ENCODE measurements around the genes STEAP4 and ERVW-1.

DNA sequence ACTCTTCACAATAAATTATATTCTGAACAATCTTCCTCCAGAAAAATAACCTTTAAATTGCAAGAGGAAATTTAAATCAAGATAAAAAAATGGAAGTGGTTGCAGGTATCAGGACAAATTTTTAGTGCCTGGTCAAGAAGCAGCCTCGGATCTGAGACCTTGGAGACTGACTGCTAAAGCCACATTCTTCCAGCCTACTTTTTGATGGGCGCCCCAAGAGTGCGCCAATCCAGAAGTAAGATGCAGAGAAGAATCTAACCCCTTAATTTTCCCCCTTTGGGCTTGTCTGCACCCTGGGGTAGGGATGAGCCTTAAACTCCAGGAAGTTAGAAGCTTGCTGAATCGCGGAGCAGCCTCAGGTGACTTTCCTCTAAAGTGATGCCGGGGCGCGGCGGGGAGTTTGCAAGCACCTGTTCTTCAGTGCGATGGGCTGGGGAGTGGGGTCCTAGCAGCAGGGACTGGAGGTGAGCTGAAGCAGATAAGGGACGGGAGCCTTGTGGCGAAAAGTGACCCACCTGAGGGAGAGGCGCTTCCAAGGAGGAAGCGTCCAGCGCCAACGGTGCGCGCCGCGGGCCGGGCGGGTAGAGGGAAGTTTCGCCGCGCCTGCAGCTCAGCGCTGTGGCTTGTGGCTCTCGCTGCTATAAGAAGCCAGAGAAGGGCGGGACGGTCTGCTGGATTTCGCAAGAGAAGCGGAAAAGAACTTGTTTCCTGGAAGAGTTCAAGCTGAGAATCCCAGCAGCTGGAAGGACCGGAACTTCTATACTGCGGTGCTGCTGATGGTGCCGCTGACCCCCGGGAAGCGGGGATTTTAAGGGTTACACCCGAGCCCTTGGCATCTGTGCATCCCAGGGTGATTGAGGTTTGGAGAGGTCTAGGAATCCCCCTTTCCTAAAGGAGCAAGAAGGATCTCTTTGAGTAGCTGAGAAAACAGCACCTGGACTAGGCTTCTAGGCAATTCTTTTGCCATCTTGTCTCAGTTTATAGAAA is at the start of gene STEAP4:
Gene STEAP4, minus strand, starts transcription at position 618 of the 987 bp plus-strand sequence.
- RAMPAGE, long total RNA = start-site peak on the minus strand centred at position 616 of the sequence, 9 bp wide, 12 and 8 reads in 2 replicates
- RRBS = no CpG with 5 or more reads among the region's 37 CpGs

DNA sequence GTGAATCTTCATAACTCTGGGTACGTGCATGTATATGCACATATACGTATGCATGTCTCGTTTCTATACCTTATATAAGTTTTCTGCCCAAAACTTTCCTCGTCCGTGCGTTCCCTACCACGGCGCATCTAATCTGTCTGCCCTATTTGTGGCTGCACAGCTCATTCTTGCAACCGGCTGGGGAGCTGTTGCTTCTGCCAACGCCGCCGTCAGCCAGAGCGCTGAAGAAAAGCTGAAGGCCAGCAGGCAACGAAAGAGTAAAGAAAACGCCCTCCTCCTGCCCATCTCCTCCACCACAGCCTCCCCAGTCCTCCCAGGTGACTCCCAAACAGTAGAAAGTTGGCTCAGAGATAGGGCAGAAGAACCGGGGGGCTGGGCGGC is 700 bp upstream of the ZNF804B start:
- RAMPAGE, long total RNA = no peak
- RRBS = no CpG with 5 or more reads among the region's 17 CpGs

DNA sequence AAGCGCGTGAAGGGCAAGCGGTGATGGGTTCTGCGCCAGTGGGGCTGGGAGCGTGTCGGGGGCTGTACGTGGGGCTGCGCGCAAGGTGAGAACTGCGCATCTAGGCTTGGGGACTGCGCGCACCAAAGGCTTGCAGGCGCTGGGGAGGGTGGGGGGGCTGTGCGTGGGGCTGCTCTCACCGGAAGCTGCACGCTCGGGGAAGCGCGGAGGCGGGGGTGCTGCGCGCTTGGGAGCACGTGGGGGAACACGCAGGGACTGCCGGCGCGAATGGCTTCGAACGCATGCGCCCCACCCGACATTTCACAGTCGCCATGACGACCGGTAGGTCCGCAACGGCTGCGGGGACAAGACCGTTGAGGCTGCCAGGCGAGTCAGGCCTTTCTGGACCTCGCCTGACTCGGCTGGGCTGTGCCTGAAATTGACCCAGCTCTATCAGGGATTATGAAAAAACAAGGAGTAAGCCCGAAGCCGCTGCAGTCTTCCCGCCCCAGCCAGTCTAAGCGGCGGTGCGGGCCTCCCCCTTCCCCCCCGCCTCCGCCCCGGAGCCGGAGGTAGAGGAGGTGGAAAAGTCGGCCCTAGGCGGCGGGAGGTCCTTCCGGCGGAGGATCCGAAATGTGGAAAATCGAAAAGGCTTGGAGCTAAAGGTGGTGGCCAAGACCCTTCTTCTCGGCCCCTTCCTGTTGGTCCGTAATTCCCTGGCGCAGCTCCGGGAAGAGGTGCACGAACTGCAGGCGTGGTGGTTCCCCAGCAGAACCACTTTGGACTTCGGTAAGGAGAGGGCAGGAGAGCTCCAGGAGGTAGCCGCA is 35.0 kb upstream of the STEAP1 start:
- RAMPAGE, long total RNA = no peak
- RRBS = 3% methylated on average over 12 of the region's 66 CpGs

DNA sequence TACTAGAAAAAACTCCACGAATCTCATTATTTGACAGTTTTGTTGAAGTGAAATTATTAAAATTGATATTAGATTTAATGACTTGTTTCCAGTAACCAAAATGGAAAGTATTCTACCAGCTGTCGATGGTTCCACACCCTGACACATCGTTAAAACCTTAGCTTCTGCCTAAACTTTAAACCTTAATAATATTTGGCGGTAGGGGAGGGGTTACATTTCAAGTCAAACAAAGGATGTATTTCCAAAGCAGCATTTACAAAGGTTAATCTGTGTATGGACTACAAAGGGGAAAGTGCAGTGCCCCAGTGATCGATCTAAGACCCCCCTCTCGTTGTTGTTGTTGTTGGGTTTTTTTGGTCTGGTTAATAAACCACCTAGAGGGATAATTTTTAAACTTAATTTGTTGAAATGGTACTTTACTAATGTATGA is 1.1 kb upstream of the STEAP2 start:
- RAMPAGE, long total RNA = no peak
- RRBS = no CpG with 5 or more reads among the region's 6 CpGs

GRCh38 chr7:90210895-90211436 is 574 bp upstream of the STEAP2 start:
- RAMPAGE, long total RNA = no peak
- RRBS = no CpG with 5 or more reads among the region's 15 CpGs

GRCh38 chr7:90216258-90216881 is 4.8 kb downstream of the STEAP2 start:
- RAMPAGE, long total RNA = no peak
- RRBS = no CpG with 5 or more reads among the region's 8 CpGs

- RAMPAGE, long total RNA = no peak
- RRBS = no CpG with 5 or more reads among the region's 1 CpG
Measured at GRCh38 chr7:90242411-90242912, 2.5 kb upstream of the CFAP69 start.

GRCh38 chr7:90596735-90597075 is 584 bp downstream of the CDK14 start:
- RAMPAGE, long total RNA = no peak
- RRBS = 0% methylated on average over 1 of the region's 28 CpGs

- RAMPAGE, long total RNA = no peak
- RRBS = no CpG with 5 or more reads among the region's 4 CpGs
Measured at GRCh38 chr7:90777101-90777580, 181.0 kb downstream of the CDK14 start.

GRCh38 chr7:91265109-91265818 is 1.0 kb downstream of the FZD1 start:
- RAMPAGE, long total RNA = no peak
- RRBS = 1% methylated on average over 11 of the region's 67 CpGs

DNA sequence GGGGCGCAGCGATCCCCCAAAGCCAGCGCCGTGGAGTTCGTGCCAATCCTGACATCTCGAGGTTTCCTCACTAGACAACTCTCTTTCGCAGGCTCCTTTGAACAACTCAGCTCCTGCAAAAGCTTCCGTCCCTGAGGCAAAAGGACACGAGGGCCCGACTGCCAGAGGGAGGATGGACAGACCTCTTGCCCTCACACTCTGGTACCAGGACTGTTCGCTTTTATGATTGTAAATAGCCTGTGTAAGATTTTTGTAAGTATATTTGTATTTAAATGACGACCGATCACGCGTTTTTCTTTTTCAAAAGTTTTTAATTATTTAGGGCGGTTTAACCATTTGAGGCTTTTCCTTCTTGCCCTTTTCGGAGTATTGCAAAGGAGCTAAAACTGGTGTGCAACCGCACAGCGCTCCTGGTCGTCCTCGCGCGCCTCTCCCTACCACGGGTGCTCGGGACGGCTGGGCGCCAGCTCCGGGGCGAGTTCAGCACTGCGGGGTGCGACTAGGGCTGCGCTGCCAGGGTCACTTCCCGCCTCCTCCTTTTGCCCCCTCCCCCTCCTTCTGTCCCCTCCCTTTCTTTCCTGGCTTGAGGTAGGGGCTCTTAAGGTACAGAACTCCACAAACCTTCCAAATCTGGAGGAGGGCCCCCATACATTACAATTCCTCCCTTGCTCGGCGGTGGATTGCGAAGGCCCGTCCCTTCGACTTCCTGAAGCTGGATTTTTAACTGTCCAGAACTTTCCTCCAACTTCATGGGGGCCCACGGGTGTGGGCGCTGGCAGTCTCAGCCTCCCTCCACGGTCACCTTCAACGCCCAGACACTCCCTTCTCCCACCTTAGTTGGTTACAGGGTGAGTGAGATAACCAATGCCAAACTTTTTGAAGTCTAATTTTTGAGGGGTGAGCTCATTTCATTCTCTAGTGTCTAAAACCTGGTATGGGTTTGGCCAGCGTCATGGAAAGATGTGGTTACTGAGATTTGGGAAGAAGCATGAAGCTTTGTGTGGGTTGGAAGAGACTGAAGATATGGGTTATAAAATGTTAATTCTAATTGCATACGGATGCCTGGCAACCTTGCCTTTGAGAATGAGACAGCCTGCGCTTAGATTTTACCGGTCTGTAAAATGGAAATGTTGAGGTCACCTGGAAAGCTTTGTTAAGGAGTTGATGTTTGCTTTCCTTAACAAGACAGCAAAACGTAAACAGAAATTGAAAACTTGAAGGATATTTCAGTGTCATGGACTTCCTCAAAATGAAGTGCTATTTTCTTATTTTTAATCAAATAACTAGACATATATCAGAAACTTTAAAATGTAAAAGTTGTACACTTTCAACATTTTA is 3.1 kb downstream of the FZD1 start:
- RAMPAGE, long total RNA = no peak
- RRBS = no CpG with 5 or more reads among the region's 47 CpGs

DNA sequence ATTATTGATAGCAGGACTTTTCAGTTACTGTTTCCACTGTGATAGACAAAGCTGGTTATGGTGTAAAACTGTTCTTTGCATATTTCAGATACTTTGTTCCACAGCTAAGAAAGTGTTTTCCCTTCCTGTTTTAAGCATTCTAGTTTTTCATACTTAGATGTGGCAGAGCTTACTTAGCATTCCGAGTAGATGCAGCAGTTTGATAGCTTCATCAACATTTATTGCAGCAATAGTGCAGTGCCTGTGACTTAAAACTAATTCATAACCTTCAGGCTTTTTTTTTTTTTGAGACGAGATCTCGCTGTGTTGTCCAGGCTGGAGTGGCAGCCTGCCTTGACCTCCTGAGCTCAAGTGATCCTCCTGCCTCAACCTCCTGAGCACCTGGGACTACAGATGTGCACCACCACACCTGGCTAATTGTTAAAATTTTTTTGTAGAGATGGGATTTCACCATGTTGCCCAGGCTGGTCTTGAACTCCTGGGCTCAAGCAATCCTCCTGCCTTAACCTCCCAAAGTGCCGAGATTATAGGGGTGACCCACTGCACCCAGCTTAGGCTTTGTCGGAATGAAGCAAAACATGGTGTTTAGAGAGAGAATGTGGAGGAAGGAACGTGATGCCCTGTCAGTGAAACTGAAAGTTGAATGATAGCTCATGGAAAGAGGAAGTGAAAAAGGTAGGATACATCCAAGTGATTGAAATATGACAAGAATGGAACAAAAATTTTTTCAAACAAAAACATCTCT is 5.6 kb downstream of the AKAP9 start:
- RAMPAGE, long total RNA = no peak
- RRBS = no CpG with 5 or more reads among the region's 6 CpGs

DNA sequence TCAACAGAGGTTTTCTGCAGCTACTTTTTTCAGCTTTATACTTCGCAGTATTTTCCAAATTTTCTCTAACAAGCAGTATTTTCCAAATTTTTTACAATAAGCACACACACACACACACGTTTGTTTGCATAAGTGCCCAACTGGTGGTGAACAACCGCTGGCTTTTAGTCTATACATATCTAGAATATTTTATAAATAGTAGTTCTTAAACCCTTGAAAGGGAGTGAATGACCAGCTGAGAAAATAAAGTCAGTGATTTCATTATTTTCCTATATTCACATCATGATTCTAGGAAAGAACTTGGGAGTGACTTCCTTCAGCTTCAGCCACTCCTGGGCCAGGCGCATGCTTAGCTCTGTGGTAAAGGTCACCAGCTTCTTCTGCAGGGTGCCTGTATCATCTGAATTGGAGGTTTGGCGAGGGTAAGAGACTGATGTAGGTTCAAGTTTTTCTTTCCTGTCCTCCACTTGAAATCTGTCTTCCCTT is 13.6 kb downstream of the GATAD1 start:
- RAMPAGE, long total RNA = no peak
- RRBS = no CpG with 5 or more reads among the region's 5 CpGs

GRCh38 chr7:92477893-92478180 is at the start of gene ERVW-1:
ERVW-1 (minus strand) TSS chr7:92477946.
- RAMPAGE, long total RNA = no peak
- RRBS = no CpG with 5 or more reads among the region's 5 CpGs

DNA sequence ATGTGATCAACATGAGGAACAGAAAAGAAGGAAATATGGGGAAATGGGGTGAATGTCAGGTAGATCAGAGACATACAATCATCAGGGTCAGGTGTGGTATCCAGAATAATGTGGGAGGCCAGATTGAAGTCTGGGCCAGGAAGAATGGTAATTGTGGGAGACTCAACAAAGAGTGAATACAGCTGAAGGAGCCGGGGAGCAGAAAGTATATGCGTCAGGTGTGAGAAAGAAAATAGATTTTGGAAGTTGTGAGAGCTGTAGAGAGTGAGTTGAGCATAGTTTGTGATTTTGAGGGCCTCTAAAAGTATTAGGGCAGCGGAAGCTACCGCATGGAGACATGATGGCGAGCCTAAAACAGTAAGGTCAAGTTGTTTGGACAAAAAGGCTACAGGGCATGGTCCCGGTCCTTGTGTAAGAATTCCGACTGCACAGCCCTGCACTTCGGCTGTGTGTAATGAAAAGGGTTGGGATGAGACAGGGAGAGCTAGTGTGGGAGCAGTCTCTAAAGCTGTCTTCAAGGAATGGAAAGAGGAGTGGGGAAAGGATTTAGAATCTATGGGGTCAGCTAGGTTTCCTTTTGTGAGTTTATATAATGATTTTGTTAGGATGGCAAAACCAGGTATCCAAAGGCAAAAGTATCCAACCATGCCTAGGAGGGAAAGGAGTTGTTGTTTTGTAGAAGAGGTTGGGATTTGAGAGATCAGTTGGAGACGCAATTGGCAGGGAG is 3.6 kb upstream of the ERVW-1 start:
- RAMPAGE, long total RNA = no peak
- RRBS = no CpG with 5 or more reads among the region's 9 CpGs

DNA sequence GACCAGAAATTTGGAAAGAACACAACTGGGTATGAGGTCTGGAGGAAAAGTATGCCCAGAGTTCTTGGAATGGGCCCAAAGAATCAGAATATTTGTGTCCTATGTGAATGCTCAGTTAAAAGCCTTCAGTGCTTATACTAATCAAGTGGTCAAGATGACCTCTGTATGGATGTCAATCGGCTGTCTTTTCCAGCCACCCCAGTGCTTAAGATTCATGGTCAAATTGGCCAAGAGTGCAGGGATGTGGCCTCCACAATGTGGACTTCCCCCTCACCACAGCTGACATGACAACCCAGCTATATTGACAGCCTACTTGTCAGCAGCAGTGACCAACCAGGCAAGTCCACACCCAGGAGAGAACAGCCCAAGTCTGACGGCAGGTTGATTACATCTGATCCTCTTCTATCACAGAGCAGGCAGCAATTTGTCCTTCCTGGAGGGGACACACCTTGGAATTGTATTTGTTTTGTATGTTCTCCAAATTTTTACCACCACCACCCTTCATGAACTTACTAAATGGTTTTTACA is 8.2 kb upstream of the ERVW-1 start:
- RAMPAGE, long total RNA = no peak
- RRBS = no CpG with 5 or more reads among the region's 2 CpGs

GRCh38 chr7:92718023-92719076 is 118.0 kb downstream of the CDK6 start:
- RAMPAGE, long total RNA = no peak
- RRBS = no CpG with 5 or more reads among the region's 22 CpGs

- RAMPAGE, long total RNA = no peak
- RRBS = no CpG with 5 or more reads among the region's 7 CpGs
Measured at GRCh38 chr7:92723780-92724464, 112.5 kb downstream of the CDK6 start.

DNA sequence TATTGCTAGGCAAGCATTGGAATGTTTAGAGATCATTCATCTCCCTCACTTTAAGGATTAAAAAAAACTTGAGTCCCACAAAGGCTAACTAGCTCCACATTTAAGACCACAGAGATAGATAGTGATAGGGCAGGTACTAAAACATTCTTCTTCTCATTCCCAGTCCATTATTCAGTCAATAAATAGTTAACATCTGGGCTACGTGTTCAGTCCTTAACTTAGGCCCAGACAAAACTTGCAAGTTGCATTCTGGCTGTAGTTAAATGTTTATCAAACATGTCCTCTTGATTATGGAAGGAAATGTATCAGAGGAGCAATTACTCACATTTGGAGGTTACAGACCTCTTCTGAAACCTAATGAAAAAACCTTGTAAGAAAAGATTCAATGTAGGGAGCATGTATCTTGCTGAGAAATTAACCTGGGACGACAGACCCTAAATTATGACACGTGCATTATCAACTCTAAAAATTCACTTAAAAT is 2.5 kb downstream of the GNG11 start:
- RAMPAGE, long total RNA = no peak
- RRBS = no CpG with 5 or more reads among the region's 3 CpGs

GRCh38 chr7:93934097-93934627 is 12.6 kb downstream of the GNG11 start:
- RAMPAGE, long total RNA = no peak
- RRBS = no CpG with 5 or more reads among the region's 3 CpGs